ENCODE data around the genes ANO3, BDNF and WT1.

GRCh38 chr11:26331922-26332523 is at the start of gene ANO3:
TSS of gene ANO3 (plus strand) at chr11:26332130.
- PRO-cap, result no peak
- RAMPAGE, long total RNA, 4 experiments, result no peak in any of the 4 experiments

DNA sequence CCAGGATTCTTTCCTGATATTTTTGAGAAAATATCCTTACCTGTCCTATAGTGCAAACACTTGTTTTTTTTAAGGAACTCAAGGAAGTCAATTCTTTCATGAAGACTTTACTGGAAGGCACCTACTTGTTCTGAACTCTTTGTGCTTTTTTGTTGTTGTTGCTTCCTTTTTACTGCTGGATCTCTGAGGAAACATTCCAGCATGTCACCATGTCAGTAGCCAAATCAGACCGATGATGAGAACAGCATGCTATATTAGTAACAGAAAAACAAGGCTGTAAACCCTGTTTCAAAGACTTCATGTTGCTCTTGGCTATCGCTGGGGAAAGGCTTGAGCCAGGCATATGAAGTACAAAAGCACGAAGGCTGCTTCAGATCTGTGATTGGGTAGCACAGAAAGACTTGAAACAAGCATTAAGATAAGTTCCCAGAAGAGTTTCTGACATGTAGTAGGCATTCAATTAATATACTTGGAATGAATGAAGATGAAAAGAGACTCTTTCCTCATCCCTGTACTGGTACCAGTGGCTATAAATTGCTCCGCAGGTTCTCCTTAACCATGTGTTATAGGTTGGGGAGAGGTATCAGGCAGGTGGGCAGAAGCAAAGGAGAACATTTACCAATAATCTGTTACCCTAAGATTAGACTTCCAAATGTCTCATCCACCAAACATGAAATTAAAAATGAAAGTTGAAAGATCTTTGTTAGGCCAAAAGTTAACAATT is 125.7 kb upstream of the SLC5A12 start:
- PRO-cap, result bidirectional peak, plus-strand start at position 300 of the sequence, minus-strand start at position 143 of the sequence
- RAMPAGE, long total RNA, 4 experiments, result no peak in any of the 4 experiments

DNA sequence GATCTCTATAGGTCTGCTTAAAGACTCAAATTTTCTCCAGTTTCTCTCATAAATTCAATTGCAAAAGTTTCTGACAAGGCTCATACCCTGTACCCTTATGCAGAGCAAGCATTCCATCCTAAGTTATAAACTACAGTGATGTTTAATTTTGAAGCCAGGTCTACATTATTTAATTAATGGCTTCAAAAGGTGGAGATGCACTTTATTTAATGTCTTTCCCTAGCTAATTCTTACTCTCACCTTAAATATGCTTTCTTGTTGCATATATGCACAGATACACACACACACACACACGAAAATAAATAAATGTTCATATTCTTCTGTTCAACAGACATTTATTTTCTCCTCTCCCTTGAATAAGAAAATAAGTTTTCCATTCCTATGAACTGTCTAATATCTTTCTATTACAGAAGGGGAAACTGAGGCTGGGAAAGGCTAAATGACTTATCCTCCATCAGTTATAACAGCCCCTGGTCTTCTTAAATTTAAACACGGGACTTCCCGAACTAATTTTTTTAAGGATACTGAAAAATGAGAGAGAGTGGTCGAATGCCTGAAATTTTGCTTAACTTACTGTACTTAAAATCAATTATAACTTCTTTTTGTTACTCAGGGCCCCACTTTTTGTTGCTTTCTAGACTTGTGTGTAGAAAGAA is 2.6 kb downstream of the FIBIN start:
- PRO-cap, result no peak
- RAMPAGE, long total RNA, 4 experiments, result start-site peak on the plus strand in 1 of 4 experiments, centred at positions 268 to 371 of the sequence, 17 to 18 reads per replicate

GRCh38 chr11:27213023-27213793 is 149.8 kb downstream of the CCDC34 start:
- PRO-cap, result unidirectional peak, minus-strand start at chr11:27213472
- RAMPAGE, long total RNA, 4 experiments, result no peak in any of the 4 experiments

- PRO-cap, result no peak
- RAMPAGE, long total RNA, 4 experiments, result no peak in any of the 4 experiments
Observed at GRCh38 chr11:27409701-27410062, 46.7 kb upstream of the CCDC34 start.

DNA sequence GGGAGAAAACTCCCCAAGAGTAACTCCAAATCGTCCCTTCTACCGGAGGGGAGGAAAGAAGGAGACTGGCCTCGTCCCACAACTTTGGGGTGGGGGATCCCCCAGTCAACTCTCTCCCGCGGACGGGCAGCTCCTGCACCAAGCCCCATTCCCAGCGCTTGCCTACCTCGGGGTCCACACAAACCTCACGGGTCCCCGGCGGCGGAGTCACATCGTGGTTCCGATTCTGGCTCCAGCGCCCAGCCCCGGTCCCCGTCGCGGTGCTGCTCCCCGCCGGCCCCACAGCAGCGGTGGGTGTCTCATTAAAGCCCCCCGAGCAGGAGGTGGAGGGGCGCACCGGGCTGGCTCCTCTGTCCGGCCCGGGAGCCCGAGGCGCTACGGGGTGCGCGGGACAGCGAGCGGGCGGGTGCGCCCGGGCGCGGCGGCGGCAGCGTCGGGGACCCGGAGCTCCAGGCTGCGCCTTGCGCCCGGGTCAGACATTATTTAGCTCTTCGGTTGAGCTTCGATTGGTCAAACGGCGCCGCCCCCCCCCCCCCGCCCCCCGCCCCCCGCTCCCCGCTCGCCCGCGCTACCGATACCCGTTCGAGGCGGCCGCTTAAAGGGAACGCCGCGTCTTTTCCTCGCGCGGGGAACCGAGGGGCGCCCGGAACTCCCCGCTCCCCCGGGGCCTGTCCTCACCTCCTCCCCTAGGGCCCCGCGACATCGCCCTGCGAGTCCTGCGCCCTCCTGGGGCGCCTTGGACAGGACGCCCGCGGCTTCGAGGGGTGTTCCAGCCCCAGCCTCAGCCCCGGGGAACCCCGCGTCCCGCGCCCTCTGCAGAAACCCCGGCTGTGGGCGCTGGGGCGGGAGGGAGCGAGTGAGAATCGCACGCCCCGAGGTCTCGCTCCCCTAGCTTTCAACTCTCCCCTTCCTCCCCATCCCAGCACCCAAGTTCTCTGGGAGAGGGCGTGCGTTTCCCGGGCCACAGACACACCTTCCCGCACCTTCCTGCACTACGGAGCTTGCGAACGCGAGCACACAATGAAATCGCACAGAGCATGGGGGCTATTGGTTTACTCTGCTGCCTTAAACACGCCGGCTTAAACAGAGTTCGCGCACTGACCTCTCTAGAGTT is at the start of gene BDNF:
BDNF (minus strand) TSS at position 458 of the 1,114 bp plus-strand sequence.
- PRO-cap, result no peak
- RAMPAGE, long total RNA, 4 experiments, result no peak in any of the 4 experiments

- PRO-cap, result no peak
- RAMPAGE, long total RNA, 4 experiments, result no peak in any of the 4 experiments
Observed at GRCh38 chr11:27717838-27718200, 17.6 kb upstream of the BDNF start.

DNA sequence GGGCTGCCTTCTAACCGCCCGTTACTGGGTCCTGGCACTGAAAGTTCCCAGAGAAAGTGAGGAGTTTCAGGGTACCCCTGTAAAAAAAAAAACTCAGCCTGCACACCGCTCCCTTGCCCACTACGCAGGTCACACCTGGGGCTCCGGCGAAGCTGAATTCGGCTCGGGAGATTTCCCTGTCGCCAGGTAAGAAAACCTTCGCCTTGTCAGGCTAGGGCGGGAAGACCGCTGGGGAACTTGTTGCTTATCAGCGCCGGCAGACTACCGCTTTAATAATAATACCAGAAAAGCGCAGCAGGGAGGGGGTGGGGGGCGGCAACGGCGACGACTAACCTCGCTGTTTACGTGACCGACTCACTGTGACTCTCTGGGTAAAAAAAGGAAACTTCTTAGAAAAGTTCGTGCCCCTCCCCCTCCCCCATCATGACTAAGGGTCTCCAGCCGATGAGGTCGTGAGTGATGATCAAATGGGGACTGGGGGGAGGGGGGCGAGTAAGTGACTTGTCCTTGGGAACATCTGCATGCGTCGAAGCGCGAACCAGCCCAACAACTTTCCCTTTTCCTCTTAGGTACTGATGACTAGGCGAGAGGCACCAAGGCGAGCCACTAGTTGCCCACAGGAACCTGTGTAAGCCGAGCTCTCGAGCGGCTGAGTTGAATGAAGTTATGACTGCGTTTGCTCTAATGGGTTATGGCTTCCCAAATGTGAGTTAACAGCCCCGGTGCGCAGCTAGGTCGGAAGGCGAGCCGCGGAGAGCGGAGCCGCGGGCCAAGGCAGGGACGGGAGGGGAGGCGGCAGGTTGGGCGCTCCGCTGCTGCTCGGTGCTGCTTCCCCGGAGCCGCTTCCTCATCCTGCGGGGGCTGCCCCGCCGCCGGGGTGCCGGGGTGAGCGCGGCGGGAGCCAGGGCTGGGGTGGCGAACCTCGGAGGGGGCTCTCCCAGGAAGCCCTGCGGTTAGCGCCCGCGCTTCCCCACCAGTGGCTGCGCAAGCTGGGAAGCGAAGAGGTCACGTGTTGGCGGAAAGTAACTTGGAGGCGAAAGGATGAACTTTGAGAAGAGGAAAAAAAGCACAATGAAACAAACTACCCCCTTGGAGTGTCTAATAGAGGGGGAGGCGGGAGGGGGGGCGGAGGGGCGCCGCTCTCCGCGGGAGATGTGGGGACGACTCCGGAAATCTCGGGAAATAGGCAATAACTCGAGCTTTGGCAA is 21.9 kb upstream of the BDNF start:
- PRO-cap, result no peak
- RAMPAGE, long total RNA, 4 experiments, result no peak in any of the 4 experiments

- PRO-cap, result no peak
- RAMPAGE, long total RNA, 4 experiments, result no peak in any of the 4 experiments
Observed at GRCh38 chr11:28227274-28227853, 119.2 kb downstream of the METTL15 start.

DNA sequence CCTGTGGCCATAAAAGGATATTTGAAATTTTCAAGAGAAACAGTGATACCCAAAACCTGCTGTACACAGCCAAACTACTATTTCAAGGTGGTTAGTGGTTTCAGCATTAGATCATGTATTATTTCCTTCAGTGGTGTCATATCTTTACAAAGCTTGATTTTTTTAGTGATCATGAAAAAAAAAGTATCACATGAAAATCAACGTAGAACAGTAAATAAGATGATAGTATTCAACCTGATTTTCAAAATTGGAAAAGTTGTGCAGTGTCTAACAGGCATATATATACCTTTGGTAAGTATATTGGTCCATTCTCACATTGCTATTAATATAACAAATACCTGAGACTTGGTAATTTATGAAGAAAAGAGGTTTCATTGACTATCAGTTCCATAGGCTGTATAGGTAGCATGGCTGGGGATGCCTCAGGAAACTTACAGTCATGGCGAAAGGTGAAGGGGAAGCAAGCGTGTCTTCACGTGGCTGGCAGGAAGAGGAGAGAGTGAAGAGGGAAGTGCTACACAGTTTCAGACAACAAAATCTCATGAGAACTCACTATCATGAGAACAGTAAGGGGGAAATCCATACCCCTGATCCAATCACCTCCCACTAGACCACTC is 137.2 kb downstream of the METTL15 start:
- PRO-cap, result no peak
- RAMPAGE, long total RNA, 4 experiments, result no peak in any of the 4 experiments

GRCh38 chr11:28833546-28834249 is 725.5 kb downstream of the METTL15 start:
- PRO-cap, result no peak
- RAMPAGE, long total RNA, 4 experiments, result no peak in any of the 4 experiments

- PRO-cap, result no peak
- RAMPAGE, long total RNA, 4 experiments, result no peak in any of the 4 experiments
Observed at GRCh38 chr11:29261068-29261293, 755.8 kb downstream of the KCNA4 start.

DNA sequence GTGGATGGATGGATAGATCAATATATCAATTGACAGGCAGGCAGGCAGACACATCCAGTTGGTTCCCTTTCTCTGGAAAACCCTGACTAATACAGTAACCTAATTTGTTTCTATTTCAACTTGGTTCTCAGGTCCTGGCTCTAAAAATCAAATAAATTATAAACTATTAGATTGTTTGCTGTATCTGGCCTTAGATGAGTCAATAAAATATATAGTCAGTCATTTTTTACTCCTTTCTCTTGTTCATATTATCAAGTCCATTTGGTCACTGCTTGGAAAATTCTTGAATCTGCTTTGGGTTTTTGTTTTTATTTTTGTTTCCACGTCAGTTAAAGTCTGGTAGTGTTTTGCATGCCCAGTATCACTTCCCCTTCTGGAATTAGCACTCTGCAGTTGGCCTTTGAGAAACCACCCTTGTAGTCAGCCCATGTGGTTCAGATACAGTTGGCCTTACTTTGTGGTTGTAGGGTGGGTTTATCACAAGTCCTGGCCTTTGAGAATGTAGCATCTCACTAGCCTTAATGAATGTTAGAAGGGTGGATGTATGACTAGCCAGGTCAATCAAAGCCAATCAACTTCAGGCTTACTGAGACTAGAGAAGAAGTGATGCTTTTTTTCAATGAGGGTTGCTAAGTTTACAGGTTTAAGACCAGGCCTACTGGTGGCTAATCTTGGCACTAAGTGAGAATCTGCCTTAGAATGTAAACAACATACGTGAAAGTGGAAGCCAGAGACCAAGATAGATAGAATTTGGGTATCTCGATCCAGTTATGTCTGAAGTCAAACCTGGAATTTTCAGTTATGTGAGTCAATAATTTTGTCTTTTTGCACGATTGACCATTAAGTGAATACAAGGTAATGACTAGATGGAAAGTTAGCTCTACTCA is 19.8 kb downstream of the ARL14EP start:
- PRO-cap, result no peak
- RAMPAGE, long total RNA, 4 experiments, result no peak in any of the 4 experiments

DNA sequence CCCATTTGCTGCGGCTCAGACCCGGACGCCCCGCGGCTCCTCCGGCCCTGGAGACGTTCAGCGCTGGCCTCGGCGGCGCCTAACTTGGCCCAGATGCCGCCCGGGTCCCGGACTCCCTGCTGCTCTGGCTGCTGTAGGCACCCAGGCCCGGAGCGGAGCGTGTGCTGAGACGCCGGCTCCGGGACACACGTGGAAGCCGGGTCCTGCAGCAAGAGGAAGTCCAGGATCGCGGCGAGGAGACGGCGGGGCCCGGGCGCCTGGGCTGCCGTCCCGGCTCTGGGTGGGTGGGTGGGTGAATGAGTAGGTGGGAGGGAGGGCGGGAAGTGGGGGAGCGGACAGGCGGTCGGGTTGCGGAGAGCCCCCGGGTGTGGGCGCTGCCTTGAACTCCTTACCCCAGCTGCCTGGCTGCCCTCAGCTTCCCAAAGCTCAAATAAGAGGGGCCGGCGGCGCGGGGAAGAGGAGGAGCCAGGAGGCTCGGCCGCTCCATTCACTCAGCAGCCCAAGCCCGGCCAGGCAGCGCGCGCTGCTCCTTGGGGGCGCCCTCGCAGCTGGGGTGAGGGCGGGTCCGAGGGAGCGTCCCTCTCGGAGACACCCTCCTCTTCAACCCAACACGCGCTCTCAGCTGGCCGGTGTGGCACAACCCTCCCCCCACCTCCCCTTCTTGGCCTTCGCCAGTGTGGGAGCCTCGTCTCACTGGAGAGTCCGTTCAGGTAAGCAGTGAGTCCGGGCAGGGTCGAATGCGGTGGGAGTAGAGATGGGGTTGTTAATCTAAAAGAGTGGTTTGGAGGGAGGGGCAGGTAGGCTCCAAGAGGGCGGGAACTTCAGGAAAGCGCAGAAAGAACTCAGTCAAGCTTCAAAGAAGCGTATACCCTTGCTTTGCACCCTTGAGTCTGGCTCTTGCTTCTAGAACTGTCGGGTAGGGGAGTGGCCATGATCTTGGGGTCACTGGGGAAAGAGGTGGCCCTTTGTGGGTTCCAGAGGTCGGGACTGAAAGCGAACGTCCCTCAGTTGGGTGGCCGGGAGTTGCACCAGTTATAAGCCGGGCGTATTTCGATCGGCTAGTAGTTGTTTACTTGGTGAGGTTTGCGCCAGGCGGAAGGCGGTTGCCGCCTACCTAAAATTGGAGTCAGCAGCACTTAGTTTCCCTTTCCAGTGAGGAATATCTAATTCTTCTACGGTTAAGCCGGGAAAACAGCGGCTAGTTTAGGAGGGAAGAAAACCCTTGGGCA is at the start of gene WT1:
WT1 (minus strand) TSS at position 403 of the 1,229 bp plus-strand sequence.
- PRO-cap, result bidirectional peak, plus-strand start at position 486 of the sequence, minus-strand start at position 403 of the sequence
- RAMPAGE, long total RNA, 4 experiments, result start-site peak on the plus strand in 1 of 4 experiments, centred at positions 536 to 616 of the sequence, 5 to 7 reads per replicate

DNA sequence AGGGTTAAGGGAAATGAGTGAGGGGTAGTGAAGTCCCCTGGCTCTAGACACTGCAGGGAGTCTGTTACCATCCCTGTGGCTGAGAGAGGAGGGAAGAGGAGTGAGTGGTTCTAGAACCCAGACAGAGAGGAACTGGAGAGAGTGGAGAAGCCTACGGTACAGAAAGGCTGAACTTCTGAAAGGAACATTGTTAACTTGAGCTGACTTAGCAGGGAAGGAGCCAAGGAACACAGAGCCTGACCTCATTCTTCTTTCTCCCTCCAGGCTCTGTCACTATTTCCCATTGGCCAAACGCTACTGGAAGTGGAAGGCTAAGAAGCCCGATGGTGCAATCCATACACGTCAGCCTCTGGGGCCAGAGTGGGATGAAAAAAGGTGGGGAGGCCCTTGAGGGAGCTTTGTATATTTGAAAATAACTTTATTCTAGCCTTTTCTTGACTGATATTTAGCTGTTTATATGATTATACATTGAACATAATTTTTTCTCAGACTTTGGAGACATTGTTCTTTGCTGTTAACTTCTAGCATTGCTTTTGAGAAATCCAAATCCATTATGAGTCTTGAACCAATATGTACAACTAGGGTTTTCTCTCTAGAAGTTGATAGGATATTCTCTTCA is 16.5 kb upstream of the WT1 start:
- PRO-cap, result no peak
- RAMPAGE, long total RNA, 4 experiments, result no peak in any of the 4 experiments

GRCh38 chr11:32466186-32466564 is 30.8 kb upstream of the WT1 start:
- PRO-cap, result no peak
- RAMPAGE, long total RNA, 4 experiments, result no peak in any of the 4 experiments

- PRO-cap, result no peak
- RAMPAGE, long total RNA, 4 experiments, result no peak in any of the 4 experiments
Observed at GRCh38 chr11:32611034-32611472, 27.4 kb downstream of the EIF3M start.

DNA sequence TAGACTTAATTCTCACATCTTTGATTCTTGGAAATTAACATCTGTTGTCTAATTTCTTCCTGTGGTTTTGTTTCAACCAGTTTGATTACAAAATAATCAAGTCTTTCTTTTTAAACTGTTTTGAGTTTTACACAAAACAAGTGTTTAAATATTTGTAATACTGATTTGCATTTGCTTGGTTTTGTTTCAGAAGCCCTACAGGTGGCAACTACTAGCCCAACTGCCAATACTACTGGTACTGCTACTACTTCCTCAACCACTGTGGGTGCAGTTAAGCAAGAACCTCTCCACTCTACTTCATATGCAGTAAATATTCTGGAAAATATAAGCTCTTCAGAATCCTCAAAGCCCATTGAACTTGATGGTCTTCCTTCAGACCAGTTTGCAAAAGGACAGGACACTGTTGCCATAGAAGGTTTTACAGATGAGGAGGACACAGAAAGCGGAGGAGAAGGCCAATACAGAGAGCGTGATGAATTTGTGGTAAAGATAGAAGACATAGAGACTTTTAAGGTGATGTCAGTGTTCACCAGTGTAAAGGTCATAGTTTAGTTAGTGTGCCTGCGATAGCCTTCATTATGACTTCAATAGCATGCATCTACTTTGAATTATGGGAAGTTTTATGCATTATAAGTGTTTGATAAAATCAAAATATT is 61.2 kb downstream of the QSER1 start:
- PRO-cap, result no peak
- RAMPAGE, long total RNA, 4 experiments, result no peak in any of the 4 experiments

- PRO-cap, result no peak
- RAMPAGE, long total RNA, 4 experiments, result no peak in any of the 4 experiments
Observed at GRCh38 chr11:33324357-33325042, 51.4 kb upstream of the KIAA1549L start.

DNA sequence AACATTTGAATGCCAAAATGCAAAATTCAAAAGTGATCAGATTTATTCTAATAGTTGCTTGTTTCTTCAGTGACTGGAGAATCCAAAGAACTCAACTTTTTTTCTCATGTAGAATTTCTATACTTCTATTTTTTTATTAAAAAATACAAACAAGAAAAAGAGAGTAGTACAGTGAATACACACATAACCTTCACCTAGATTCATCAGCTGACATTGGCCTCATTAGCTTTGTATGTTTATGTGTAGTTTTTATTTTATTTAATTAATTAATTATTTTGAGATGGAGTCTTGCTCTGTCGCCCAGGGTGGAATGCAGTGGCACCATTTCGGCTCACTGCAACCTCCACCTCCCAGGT is 16.4 kb upstream of the KIAA1549L start:
- PRO-cap, result no peak
- RAMPAGE, long total RNA, 4 experiments, result no peak in any of the 4 experiments